Calu3 (cell line): ENCODE results near the genes PMF1 and RHBG.

- PRO-cap: bidirectional peak, plus-strand start at chr1:155323463, minus-strand start at chr1:155323125; bidirectional peak, plus-strand start at chr1:155323917, minus-strand start at chr1:155323803
Observed at GRCh38 chr1:155323189-155324080, 2.7 kb downstream of the RUSC1 start.

DNA sequence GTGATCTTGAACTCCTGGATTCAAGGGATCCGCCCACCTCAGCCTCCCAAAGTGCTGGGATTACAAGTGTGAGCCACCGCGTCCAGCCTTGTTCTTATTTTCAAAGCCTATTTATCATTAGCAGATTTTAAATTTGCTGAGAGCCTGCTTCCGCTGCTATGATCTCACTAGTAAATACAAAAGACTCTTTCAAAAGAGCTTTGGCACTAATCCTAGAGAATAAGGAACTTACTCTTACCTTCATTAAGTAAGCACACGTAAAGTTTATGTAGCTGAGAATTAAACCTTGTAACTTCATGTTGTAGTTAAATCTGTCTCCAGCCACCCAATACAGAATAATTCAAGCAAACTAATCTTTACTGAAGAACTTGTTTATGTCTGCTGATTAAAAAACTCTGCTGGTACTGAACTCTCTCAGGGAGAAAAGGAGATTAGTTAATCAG lies 72.2 kb downstream of the RUSC1 start:
- PRO-cap: no peak

GRCh38 chr1:155610481-155610780 lies 413 bp downstream of the MSTO1 start:
- PRO-cap: unidirectional peak, minus-strand start at chr1:155610652

GRCh38 chr1:155636557-155636915 lies 26.5 kb downstream of the MSTO1 start:
- PRO-cap: no peak

DNA sequence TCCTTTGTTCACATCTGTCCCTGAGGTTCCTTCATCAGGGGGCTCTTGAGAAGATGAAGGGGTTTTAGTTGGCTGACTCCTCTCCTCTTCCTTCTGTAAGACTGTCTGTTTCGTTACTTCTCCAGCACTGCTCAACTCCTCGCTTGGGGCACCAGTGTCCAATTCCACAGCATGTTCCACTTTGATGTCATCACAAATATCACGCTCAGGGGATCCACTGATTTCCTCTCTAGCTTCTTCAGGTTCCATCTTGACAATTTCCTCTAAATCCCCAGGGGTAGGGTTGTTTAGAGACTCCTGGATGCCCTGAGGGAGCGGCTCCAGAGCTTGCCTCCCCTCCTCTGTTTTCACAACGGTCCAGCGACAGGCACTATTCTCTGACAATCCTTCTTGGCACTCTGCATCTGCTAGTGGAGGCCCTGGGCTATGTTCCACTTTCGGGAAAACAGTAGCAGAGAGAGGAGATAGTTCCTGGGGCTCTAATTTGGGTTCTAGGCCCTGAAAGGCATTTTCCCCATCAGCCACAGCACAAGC lies 76.4 kb downstream of the DAP3 start:
- PRO-cap: no peak

DNA sequence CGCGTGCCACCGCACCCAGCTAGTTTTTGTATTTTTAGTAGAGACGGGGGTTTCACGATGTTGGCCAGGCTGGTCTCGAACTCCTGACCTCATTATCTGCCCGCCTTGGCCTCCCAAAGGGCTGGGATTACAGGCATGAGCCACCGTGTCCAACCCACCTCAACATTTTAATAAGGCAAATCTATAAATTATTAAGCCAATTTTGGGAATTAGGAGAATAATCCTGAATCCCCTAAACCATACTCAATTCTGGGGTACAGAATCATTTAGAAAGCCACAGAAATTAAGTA lies 11.1 kb upstream of the RIT1 start:
- PRO-cap: no peak

GRCh38 chr1:155974412-155975505 lies 3.6 kb downstream of the ARHGEF2 start:
- PRO-cap: no peak

GRCh38 chr1:155990981-155991425 lies 12.7 kb upstream of the ARHGEF2 start:
- PRO-cap: no peak

DNA sequence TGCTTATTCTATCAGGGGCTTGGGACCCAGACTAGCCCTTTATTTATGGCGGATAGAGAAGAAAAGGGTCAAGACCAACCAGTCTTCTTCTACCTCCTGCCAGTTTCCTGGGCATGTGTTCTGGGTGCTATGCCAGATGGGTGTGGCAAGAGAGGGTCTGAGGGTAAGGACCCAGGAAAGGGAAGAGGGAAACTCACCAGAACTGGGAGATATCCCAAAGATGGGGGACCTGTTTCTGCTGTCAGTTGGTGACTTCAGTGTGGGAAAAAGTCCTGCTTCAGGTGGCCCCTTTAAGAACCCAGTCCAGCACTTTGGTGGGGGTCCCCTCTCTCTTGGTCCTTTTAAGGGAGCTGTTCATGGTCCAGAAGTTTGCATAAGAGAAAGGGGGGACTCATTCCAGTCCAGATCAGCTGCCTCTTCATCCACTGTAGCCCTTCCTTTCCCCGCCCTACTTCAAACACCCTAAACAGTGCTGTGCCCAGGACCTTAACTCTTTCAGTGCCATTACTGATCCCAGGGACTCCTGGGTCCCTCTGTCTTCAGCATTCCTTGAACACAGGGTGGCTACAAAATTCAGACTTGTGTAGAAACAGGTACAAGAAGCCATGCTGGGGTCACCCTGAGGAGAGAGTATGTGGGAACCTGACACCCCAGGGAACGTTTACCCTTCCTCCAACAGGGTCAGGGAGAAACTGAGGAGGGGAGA lies 18.4 kb downstream of the SSR2 start:
- PRO-cap: unidirectional peak, minus-strand start at position 441 of the sequence

GRCh38 chr1:156011869-156012219 lies 8.9 kb downstream of the SSR2 start:
- PRO-cap: no peak

DNA sequence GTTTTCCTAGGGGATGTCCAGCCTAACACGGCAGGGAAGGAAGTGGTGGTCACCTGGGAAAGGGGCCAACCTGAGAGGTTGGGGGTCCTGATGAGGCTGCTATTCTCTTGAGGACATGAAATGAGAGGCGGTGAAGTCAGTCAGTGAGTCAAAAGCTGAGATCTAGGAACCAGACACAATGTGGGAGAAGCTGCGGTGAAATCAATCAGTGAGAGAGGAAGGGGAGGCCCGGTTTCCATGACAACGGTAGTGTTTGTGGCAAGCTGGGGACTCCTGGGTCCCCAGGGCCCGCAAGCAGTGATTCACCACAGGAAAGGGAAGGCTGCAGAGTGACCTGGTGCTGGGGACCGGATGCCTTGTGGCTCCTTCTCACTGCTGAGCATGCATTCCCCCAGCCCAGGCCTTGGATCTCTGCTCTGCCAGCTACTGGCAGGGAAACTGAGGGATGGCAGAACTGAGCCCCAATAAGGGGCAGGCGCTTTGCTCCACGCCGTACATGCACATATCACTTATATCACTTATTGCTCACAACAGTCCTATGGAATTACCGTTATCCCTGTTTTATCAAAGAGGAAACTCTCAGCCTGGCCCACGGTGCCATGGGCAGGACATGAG lies 14.8 kb upstream of the MEX3A start:
- PRO-cap: bidirectional peak, plus-strand start at position 327 of the sequence, minus-strand start at position 157 of the sequence

GRCh38 chr1:156114057-156114651 lies 357 bp upstream of the LMNA start:
- PRO-cap: bidirectional peak, plus-strand start at chr1:156114455, minus-strand start at chr1:156114186; bidirectional peak, plus-strand start at chr1:156114484, minus-strand start at chr1:156114509; bidirectional peak, plus-strand start at chr1:156114711, minus-strand start at chr1:156114615

DNA sequence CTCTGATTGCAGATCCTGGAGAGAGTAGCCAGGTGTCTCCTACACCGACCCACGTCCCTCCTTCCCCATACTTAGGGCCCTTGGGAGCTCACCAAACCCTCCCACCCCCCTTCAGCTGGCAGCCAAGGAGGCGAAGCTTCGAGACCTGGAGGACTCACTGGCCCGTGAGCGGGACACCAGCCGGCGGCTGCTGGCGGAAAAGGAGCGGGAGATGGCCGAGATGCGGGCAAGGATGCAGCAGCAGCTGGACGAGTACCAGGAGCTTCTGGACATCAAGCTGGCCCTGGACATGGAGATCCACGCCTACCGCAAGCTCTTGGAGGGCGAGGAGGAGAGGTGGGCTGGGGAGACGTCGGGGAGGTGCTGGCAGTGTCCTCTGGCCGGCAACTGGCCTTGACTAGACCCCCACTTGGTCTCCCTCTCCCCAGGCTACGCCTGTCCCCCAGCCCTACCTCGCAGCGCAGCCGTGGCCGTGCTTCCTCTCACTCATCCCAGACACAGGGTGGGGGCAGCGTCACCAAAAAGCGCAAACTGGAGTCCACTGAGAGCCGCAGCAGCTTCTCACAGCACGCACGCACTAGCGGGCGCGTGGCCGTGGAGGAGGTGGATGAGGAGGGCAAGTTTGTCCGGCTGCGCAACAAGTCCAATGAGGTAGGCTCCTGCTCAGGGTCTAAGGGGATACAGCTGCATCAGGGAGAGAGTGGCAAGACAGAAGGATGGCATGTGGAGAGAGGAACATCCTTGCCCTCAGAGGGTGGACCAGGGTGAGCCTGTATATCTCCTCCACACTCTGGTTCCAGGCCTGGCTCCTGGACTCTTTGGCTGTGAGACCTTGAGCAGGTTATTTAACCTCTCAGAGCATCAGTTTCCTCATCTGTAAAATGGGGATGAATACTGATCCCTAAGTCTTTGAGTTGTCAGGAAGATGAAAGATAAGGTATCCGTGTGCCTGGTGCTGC lies 17.3 kb upstream of the SEMA4A start:
- PRO-cap: no peak

DNA sequence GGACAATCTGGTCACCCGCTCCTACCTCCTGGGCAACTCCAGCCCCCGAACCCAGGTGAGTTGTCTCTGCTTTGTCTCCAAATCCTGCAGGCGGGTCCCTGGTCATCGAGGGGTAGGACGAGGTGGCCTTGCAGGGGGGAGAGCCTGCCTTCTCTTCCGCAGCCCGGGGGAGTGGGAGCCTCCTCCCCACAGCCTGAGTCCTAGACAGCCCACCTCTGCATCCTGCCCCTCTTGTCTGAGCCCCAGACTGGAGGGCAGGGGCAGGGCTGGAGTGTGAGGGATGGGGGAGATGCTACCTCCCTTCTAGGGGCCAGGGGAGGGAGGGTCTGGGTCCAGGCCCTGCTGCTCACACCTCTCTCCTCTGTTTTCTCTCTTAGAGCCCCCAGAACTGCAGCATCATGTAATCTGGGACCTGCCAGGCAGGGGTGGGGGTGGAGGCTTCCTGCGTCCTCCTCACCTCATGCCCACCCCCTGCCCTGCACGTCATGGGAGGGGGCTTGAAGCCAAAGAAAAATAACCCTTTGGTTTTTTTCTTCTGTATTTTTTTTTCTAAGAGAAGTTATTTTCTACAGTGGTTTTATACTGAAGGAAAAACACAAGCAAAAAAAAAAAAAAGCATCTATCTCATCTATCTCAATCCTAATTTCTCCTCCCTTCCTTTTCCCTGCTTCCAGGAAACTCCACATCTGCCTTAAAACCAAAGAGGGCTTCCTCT lies 14.5 kb upstream of the SEMA4A start:
- PRO-cap: no peak

GRCh38 chr1:156157460-156157962 lies 4.1 kb downstream of the SEMA4A start:
- PRO-cap: no peak

DNA sequence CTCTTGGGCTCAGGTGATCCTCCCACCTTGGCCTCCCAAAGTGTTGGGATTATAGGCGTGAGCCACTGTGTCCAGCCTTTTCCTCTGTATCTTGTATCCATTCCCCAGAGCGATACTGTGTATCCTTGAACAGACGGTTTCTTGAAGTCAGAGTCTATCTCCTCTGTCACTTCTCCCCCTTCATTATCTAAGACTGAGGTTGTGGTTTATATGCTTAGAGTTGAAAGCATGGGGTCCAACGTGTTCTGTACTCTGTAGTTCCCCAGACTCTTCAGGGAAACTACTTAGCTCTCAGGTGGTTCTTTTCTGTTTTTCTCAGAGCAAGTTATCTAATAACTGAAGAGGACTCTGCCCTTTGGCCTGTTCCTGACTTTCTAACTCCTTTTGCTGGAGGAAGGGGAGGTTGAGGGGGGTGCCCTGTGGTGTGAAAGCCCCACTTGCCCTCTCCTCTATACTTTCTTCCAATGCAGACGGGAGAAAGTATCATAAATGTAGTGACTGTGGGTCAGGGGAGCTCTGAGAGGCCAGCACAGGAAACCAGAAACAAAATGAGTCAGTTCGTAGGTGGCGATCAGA lies 4.9 kb downstream of the SLC25A44 start:
- PRO-cap: no peak

DNA sequence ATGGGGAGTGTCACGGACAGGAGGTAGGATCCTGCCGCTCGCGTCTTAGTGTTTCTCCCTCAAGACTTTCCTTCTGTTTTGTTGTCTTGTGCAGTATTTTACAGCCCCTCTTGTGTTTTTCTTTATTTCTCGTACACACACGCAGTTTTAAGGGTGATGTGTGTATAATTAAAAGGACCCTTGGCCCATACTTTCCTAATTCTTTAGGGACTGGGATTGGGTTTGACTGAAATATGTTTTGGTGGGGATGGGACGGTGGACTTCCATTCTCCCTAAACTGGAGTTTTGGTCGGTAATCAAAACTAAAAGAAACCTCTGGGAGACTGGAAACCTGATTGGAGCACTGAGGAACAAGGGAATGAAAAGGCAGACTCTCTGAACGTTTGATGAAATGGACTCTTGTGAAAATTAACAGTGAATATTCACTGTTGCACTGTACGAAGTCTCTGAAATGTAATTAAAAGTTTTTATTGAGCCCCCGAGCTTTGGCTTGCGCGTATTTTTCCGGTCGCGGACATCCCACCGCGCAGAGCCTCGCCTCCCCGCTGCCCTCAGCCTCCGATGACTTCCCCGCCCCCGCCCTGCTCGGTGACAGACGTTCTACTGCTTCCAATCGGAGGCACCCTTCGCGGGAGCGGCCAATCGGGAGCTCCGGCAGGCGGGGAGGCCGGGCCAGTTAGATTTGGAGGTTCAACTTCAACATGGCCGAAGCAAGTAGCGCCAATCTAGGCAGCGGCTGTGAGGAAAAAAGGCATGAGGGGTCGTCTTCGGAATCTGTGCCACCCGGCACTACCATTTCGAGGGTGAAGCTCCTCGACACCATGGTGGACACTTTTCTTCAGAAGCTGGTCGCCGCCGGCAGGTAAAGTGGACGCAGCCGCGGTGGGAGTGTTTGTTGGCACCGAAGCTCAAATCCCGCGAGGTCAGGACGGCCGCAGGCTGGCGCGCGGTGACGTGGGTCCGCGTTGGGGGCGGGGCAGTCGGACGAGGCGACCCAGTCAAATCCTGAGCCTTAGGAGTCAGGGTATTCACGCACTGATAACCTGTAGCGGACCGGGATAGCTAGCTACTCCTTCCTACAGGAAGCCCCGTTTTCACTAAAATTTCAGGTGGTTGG lies at the start of gene PMF1:
Gene PMF1, plus strand, starts transcription at position 693 of the 1,117 bp plus-strand sequence.
- PRO-cap: bidirectional peak, plus-strand start at position 693 of the sequence, minus-strand start at position 563 of the sequence; bidirectional peak, plus-strand start at position 1,006 of the sequence, minus-strand start at position 927 of the sequence

DNA sequence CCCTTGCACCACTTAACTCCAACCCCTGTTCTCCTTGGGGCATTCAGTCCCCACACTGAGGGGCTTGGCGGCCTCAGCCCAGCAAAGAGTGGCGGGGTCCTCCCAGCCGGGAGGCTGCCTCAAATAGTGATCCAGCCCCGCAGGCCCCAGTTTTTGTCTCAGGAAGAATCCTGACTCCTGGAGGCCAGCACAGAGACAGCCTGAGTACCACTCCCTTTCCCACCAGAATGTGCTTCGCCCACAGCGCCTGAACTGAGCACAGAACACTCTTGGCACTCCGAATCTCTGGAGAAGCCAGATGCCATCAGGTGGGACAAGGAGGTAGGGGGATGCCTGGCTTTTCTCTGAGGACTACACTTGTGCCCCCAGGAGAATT lies 946 bp downstream of the PAQR6 start:
- PRO-cap: no peak

DNA sequence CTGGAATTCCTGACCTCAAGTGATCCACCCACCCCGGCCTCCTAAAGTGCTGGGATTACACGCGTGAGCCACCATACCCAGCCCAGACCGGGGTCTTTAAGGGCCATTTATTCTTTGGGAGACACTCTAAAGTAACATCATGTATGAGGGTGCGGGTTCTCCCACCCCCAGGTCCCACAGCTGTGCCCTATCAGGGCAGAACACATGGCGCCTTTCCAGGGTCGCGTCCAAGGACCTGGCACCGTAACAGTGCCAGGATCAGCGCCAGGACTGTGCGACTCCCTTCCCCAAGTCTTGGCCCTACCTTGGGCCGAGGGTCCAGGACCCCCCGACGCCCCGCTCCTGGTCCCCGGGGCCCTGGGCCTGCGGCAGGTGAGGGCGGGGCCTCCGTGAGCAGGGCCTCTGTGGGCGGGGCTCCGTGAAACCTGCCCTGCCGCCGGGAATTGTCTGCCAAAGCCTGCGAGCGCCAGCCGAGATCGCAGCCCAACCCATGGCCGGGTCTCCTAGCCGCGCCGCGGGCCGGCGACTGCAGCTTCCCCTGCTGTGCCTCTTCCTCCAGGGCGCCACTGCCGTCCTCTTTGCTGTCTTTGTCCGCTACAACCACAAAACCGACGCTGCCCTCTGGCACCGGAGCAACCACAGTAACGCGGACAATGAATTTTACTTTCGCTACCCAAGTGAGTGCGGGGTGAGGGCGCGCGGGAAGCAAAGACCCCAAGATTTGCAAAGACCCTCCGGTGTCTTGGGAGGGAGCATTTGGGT lies at the start of gene RHBG:
Gene RHBG, plus strand, starts transcription at position 452 of the 762 bp plus-strand sequence.
- PRO-cap: bidirectional peak, plus-strand start at position 453 of the sequence, minus-strand start at position 354 of the sequence

DNA sequence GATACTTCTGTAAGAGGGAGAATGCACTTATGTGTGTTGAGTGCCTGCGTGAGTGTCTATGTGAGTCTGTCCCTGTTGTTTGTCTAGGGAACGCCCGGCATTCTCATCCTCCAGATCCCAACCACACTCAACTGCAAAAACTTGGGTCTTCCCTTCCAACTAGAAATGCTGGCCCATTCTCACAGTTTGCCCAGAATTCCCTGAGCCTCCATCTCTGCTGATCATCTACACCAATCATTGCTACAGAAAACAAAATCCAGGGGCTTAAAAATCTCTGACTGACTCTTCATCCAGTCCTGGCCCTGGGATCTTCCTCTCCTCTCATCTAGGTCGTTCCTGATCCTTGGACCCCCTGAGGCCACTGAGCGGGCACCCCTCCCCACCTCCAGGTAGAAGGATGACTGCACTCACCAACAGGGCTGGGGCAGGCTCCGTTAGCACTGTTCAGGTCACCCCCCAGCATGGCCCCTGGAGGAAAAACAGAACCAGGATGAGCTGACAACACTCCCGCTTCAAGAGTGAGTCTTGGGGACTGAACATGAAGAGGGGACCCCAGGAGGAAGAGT lies 21.6 kb downstream of the MEF2D start:
- PRO-cap: no peak